Gastroesophageal sphincter (tissue), 4 donors: ENCODE measurements around the gene HERPUD2.

DNA sequence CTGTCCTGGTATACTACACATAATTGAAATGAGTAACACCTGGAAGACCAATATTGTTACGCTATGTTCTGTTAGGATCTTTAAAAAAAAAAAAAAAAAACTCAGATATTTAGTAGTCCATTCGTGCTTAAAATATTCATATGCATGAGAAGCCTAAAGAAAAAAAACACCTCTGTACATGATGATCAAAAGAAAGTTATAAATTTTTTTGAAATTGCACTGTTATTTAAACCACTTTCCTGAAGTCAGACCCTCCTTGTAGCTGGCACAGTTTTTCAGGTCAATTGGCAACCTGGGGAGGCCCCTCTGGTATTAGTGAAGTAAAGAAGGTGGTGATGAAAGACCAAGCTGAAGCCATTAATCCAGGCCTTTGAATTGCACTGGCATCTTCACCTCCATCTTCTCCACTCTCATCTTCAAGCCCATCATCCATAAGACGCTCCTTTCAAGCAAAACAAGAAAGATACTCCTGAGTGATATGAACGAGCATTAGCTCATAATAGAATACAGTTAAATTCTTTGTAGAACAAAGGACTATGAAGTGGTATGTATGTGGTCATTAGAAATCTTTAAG lies 61.4 kb downstream of the HERPUD2 start:
- PRO-cap = no peak
- RAMPAGE, long total RNA, 4 experiments = no peak in any of the 4 experiments

GRCh38 chr7:35648358-35648901 lies 46.5 kb downstream of the HERPUD2 start:
- PRO-cap = no peak
- RAMPAGE, long total RNA, 4 experiments = no peak in any of the 4 experiments

DNA sequence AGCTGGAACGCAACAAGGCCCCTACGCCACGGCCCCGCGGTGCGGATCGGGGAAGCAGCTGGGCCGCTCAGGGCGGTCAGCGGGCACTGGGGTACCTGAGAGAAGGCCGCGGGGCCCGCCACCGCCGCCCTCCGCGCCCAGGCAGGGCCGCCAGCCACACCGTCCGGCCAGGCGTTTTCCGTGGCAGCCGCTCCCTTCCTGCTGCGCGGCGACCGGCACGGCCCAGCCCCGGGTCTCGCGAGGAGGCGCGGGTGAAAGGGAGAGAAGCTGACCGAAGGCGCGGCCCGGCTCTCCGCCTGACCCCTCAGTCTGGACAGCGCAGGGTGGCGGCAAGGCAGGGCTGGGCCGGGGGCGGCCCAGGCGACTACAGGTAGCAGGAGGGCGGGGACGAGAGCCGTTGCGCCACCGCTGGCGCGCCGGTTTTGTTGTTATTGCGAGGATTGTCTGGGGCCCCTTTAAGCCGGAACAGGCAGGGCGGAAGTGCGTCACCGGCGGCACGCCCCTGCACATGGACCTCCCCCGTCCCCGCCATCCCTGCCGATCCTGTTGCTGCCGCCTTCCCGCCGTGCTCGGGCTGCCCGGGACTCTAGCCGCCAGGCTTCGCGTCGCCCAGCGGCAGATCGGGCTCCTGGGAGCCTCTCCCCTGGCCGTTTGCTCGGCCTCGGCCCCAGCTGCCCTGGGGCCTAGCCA lies at the start of gene HERPUD2:
TSS of gene HERPUD2 (minus strand) at position 430 of the 690 bp plus-strand sequence.
- PRO-cap = bidirectional peak, plus-strand start at position 540 of the sequence, minus-strand start at position 430 of the sequence
- RAMPAGE, long total RNA, 4 experiments = start-site peak on the plus strand in 1 of 4 experiments, centred at position 528 of the sequence, 9 reads per replicate; start-site peak on the minus strand in 2 of 4 experiments, centred at positions 201 to 202 of the sequence, 23 to 24 reads per replicate

- PRO-cap = no peak
- RAMPAGE, long total RNA, 4 experiments = no peak in any of the 4 experiments
Observed at GRCh38 chr7:35868728-35869343, 68.0 kb downstream of the SEPTIN7 start.

- PRO-cap = no peak
- RAMPAGE, long total RNA, 4 experiments = no peak in any of the 4 experiments
Observed at GRCh38 chr7:36037038-36037820, 115.8 kb upstream of the EEPD1 start.

DNA sequence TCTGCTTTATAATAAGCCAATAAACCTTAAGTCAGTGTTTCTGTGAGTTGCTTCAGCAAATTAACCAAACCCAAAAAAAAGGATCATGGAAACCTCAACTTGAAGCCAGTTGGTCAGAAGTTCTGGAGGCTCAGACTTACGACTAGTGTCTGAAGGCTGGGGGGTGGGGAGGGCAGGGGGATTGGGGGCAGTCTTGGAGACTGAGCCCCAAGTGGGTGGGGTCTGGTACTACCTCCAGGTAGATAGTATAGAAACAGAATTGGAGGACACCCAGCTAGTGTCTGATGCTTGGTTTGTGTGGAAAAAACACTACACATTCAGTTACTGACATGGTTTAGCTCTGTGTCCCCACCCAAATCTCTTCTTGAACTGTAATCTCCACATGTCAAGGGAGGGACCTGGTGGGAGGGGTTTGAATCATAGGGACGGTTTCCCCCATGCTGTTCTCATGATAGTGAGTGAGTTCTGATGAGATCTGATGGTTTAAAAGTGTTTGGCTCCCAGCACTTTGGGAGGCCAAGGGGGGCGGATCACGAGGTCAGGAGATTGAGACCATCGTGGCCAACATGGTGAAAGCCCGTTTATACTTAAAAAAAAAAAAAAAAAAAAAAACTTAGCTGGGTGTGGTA lies 19.8 kb downstream of the EEPD1 start:
- PRO-cap = no peak
- RAMPAGE, long total RNA, 4 experiments = no peak in any of the 4 experiments

DNA sequence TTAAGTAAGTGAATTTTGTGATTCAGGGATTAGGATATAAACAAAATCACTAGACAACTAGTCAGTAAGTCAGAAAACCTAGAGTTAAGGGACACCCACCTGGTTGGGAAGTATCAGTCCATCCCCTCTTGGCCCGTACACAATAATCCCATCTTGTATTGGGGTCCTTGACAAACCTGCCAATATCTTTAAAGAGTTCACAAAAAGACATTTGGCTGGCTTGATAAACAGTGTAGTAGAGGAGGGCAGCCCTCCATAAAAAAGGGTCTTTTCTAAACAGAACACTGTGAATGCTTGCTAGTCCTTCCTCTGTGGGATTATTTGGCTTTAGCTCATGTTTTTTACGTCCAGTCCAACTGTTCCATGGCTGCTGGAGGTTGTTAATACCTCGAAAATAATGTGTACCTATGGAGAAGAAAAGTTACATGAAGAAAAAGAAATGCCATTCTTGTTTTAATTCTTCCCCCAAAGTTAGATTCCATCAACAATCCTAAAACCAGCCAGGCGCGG lies 33.2 kb downstream of the MATCAP2 start:
- PRO-cap = no peak
- RAMPAGE, long total RNA, 4 experiments = no peak in any of the 4 experiments

DNA sequence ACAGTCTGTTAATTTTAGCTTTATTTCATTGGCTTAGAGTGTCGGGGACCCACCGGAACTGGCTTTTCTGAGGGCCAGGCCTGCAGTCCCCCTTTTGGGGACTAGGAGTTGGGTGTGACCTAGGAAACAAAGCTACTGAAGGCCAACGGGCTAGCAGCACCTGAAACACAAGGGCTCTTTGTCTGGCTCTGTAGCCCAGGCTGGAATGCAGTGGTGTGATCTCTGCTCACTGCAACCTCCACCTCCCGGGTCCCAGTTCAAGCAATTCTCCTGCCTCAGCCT lies 820 bp upstream of the ANLN start:
- PRO-cap = no peak
- RAMPAGE, long total RNA, 4 experiments = no peak in any of the 4 experiments

GRCh38 chr7:36390281-36390657 lies 607 bp downstream of the ANLN start:
- PRO-cap = bidirectional peak, plus-strand start at chr7:36390460, minus-strand start at chr7:36390357
- RAMPAGE, long total RNA, 4 experiments = no peak in any of the 4 experiments

GRCh38 chr7:36644863-36645429 lies 79.3 kb downstream of the AOAH start:
- PRO-cap = no peak
- RAMPAGE, long total RNA, 4 experiments = no peak in any of the 4 experiments

GRCh38 chr7:36686485-36686886 lies 37.8 kb downstream of the AOAH start:
- PRO-cap = no peak
- RAMPAGE, long total RNA, 4 experiments = no peak in any of the 4 experiments

DNA sequence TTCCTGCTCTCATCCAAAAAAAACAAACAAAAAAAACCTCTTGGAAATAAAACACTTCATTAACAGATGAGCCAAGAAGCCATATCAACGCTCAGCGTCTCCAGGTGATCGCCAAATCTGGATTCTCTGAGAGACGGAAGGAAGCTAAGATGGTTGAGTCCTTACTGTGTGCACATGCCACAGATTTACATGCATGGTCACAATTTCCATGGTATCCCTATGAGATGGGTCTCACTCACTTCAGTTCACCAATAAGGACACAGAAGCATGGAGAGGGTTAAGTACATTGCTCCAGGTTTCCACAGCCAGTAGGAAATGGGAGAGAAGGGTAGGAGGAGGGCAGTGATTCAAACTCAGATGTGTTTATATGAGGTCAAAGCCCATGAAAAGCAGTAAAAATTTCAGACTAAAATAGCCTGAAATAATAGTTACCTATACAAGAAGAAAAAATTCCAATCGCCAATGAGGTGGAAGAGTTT lies 934 bp downstream of the AOAH start:
- PRO-cap = no peak
- RAMPAGE, long total RNA, 4 experiments = no peak in any of the 4 experiments

DNA sequence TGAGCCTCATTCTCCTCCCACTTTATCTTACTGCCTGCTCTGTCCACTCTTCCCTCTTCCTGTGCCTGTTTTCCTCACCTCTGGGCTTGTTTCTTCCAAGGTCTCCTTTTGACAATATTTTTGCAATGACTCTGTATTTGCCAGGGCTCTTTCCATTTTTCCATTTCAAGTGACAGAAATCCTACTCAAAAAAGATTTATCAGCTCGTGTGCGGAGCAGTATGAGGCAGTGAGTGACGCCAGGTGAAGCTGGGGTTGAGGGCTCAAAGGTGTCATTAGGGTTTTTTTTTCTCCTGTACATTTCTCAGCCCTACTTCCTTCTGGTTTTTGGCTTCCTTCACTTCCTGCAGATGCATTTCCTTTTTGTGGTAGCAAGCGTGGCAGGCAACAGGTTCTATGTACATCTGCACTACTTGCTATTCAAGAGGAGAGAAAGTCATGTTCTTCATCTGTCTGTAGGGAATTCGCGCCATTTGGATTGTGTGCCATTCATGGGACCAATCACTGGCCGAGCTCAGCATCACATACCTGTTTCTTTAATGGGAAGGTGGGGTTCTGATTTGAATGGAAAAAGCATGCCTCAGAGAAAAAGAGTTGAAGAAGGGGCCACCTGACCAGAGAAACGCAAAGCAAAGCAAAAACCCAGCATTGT lies 52.8 kb upstream of the AOAH start:
- PRO-cap = no peak
- RAMPAGE, long total RNA, 4 experiments = no peak in any of the 4 experiments

- PRO-cap = bidirectional peak, plus-strand start at chr7:37211318, minus-strand start at chr7:37211323
- RAMPAGE, long total RNA, 4 experiments = no peak in any of the 4 experiments
Observed at GRCh38 chr7:37210964-37211604, 237.6 kb downstream of the ELMO1 start.

- PRO-cap = no peak
- RAMPAGE, long total RNA, 4 experiments = no peak in any of the 4 experiments
Observed at GRCh38 chr7:37353065-37353464, 95.6 kb downstream of the ELMO1 start.

DNA sequence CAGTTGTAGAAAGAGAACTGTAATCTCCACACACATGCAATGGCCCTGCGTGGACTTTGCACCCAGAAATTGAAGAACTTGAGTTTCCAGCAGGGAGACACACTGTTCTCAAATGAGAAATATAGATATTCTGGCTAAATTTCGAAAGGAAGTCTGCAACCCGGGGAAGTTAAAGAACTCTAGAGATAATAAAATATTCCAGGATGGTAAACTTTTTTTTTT lies 56.8 kb downstream of the ELMO1 start:
- PRO-cap = no peak
- RAMPAGE, long total RNA, 4 experiments = no peak in any of the 4 experiments

GRCh38 chr7:37408845-37409193 lies 39.8 kb downstream of the ELMO1 start:
- PRO-cap = no peak
- RAMPAGE, long total RNA, 4 experiments = no peak in any of the 4 experiments

- PRO-cap = no peak
- RAMPAGE, long total RNA, 4 experiments = no peak in any of the 4 experiments
Observed at GRCh38 chr7:37414278-37414941, 34.3 kb downstream of the ELMO1 start.

DNA sequence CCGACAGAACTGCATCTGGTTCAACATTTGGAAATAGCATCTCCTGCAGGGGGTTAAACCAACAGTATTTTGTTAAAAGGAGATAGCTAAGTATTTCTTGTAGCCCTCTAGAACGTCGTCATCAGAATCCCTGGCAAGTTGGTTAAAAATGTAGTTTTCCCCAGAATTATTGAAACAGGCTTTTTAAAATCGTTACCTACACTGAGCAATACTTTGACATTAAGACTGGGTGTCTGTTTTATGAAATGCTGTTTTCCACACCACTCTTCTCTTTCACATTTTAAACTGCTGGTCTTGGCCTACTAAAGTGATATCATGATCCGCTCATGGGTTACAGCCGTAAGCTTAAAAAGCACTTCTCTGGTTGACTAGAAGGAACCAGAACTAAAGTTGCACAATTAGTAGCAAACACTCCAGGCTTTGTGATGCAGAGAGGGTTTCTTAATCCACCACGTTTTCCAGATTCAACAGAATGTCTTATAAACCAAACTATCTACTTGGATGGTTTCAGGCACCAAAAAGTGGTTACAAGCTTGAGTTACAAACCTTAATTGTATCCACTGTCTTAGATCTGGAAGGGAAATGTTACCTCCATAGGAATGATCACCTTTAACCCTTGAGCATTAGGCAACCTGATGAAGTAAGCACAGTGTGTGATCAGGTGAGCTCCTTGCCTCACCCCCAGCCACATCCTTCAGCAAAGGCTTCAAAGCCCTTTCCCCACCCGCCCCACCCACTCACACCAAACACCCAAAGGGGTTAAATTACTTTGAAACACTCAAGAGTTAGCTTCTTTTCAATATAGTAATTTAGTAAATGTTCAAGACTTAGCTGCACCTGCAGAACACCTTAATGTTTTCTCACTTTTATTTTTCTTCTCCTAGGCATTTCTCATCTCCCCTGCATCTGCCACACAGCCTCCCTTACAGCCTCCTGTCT lies 3.5 kb downstream of the ELMO1 start:
- PRO-cap = no peak
- RAMPAGE, long total RNA, 4 experiments = no peak in any of the 4 experiments

DNA sequence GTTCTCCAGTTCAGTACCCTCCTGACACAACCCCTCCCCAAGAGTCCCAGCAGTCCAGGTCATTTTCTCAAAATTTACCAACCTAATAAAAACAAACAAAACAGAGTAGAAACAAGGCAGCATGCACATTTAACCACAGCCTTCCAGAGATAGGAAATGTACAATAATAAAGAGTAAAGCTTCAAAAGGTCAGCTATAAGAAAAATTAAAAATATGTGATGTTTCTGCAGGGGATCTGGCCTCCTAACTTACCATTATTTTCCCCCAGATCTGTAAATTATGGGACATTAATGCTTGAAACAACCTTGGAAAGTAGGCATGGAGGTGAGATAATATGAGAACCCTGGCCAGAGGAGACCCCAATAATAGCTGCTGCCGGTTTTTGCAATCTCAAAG lies 1.9 kb downstream of the ELMO1 start:
- PRO-cap = no peak
- RAMPAGE, long total RNA, 4 experiments = no peak in any of the 4 experiments